ENCODE measurements around the gene ODC1.

DNA sequence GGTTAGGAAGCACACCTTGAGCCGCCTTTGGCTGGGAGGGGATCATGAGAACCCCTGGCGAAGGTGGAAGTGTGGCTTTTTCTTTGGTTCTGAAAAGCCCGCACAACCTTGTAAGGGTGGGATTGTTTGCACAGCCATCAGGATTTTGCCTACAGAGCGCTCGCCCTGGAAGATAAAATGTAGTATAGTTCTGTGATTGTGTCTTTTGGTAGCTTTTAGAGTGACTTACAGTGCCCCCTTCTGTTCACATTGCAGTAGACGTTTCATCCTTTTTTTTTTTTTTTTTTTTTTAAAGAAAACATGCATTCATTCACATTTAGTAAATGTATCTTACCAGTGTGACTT, 5.3 kb downstream of the KLF11 start:
- RRBS, result no CpG with 5 or more reads among the region's 6 CpGs

DNA sequence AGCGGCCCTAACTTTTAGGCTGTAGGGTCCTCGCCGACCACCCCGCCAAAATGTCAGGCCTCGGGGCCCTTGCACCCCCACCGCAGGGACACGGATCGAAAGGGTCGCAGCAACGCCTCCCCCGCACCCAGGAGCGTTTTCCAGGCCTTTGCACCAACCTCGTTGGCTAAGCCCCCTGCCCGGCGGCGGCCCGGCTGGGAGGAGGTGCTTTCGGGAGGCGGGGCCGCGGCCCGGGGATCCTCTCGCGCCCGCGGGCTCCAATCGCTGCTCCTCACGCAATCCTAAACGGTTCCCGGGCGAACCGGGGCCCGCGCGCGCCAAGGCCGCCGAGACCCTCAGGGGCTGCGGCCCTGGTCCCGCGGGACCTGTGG, 492 bp upstream of the RRM2 start:
- RRBS, result 3% methylated on average over 21 of the region's 41 CpGs

GRCh38 chr2:10324102-10324756, 21.5 kb downstream of the HPCAL1 start:
- RRBS, result 43% methylated on average over 1 of the region's 5 CpGs

DNA sequence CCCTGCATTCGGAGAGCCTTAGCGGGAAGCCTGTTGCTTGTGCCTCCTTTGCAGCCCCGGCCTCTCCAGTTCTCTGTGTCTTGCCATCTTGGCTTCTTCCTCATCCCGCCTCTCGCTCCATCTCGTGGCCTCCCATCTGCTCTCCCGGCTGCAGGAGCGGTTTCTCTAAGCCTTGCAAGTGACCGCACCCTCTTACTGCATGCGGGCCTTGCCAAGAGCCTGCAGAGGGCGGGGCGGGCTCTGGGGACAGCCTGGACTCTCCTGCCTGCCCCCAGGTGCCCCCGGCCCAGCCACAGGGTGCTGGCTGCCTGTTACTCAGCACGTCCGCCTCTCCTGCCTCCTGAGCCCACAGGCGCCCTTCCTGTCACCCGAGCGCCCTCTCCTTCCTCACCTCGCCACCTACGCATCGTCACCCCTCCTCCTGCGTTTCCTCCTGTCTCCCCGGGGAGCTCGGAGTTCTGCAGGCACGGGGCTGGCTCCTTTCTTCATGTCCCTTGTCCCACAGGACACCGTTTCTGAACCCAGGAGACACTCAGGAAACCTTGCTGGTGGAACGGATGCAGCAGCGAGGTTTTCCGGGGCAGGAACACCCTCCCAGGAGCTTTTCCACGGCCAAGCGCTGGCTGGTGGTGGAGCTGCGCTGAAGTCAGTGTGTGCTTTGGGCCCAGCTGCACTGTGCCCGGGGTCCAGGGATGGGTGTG, 28.4 kb downstream of the HPCAL1 start:
- RRBS, result 5% methylated on average over 7 of the region's 33 CpGs

DNA sequence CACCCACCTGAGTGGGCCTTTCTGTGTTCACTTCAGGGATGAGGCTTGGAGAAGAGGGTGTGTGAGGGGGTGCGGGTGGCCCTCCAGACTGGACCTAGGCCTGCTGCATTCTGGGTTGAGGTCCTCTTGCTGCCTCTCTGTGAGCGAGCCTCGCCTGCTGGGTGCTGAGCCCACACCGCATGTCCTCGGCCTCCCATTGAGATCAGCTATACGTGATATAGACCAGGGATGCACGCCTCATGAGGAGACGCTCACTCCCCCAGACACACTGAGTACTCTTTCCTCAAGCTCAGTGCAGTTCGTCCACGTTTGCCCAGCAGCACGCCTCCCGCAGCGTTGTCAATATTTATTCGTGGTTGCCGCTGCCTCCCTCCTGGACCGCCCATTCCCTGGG, 63.0 kb downstream of the HPCAL1 start:
- RRBS, result no CpG with 5 or more reads among the region's 16 CpGs

DNA sequence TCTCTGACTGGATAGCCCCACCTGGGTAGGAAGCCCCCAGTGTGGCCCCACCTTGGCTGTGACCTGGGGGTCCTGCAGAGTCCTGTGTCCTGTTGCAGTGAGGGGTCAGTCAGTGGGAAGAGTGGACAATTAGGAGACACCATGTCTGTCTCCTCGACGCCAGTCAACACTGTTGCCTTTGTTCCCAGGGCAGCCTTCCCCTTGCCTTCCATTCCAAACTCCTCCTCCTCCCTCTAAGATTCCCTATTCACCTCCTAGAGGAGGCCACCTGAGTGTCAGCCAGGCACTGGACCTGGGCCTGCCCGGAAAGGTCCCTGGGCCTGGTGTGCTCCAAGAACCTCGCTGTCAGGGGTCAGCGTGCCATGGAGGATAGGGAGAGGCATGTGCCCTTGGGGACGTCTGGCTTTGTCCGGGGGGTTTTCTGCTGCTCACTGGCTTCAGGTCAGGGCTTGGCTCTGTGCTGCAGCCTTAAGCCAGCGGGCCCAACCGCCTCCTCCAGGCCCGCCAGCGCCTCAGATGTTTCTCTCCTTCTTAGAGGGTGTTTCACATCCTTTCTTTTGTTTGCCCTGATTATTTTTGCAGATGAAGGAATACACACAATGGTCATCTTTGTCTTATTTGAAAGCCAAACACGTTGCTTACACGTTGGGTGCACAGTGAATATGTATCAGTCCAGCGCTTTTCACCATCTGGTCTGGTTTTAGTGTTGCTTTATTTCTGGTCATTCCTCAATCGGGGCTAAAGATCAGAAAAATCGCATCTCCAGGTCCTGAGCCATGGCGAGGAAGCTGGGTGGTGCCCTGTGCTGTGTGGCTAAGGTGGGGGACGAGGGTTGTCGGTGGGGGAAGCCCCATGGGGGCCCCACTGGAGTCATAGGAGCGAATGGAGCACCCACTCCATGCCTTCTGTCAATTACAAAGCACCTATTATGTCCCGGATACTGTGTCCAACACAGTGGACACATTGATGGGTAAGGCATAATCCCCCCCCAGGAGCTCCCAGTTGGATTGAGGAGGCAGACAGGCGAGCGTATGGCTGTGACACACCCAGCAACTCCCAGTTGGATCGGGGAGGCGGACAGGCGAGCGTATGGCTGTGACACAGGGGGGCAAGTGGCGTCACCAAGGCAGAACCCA, 69.1 kb downstream of the HPCAL1 start:
- RRBS, result 93% methylated on average over 3 of the region's 28 CpGs

- RRBS, result no CpG with 5 or more reads among the region's 15 CpGs
These were observed 71.7 kb downstream of the HPCAL1 start for GRCh38 chr2:10374247-10374976.

DNA sequence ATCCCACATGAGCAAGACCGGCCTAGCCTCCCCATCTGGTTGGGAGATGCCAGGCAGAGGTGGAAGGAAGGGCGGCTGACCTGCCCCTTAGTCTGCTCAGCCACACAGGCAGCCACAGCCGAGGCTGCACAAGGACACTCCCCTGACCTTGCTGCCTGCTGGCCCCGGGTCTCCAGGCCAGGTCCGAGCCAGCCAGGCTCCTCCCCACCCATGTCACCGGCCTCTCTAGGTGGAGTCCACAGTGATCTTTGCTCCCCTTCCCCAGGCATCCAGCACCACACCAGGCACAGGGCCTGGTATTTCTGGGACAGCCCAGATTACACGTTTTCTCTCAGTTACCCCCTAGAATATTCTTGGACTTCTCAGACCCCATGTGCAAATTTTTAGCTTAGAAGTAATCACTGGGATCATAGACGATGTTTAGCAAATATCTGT, 47.1 kb downstream of the ODC1 start:
- RRBS, result 41% methylated on average over 4 of the region's 8 CpGs

GRCh38 chr2:10447847-10448964, at the start of gene ODC1:
Gene ODC1, minus strand, starts transcription at chr2:10448327.
- RRBS, result 3% methylated on average over 69 of the region's 149 CpGs

DNA sequence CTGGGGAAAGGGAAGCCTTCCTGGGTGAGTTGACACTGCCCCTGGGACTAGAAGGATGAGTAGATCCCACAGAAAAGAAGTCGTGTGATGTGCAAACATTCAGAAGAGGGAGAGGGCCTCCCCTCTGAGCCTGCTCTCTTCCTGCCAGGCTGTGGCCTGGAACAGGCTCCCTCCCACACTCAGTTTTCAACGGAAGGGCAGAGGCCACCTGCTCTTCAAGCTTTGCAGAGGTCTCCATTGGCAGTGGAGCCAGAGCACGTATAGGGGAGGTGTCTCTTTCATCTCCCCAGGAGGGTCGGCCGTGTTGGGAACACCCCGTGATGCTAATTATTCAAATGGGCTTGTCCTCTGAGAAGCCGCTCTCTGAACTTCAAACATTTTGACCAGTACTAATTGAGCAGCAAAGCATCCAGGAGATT, 29.4 kb upstream of the ODC1 start:
- RRBS, result no CpG with 5 or more reads among the region's 7 CpGs

DNA sequence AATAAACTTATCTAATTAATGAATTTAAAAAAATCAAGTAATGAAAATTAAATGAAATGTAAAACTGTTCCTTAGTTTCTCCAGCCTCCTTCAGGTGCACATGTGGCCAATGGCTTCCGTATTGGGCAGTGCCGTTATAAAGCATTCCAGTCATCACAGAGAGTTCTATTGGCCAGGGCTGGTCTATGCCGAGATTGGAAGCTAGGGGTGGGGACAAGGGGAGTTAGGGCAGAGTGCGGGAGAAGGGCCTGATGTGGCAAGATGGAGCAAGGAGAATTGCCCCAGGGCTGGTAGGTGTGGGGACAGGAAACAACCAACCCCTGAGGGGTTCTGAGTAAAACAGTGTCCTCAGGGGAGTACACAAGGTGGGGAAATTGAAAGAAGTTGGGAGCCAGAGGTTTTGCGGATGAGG, 9.3 kb upstream of the ATP6V1C2 start:
- RRBS, result no CpG with 5 or more reads among the region's 5 CpGs

DNA sequence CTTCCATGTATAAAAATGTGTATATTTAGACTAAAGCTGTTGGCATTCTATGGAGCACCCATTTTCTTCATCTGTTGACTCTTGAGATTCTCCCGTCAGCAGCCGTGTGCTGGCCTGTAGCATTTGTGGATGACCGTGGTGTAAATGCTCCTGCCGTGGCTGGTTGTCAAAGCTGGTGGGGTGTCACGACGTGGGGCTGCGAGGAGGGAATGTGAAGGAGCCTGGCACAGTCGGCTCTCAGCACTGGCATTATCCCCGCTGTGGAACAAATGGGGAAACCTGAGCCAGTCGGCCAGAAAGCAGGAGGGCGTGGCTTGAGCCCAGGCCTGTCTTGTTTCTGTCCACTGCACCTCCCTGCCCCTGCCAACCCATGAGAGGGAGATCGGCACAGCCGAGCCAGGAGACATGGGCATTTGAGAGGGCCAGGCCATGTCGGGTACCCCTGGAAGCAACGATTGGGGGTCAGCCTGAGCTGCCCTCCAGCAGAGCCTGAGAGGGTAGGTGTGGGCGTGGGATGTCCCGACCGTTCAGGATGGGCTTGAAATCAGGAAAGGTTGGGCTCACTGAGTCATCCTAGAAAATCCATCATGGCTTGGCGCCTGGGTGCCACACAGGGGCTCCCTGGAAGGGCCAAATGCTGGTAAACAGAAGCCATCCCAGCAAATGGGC, 44.5 kb downstream of the PDIA6 start:
- RRBS, result no CpG with 5 or more reads among the region's 19 CpGs

DNA sequence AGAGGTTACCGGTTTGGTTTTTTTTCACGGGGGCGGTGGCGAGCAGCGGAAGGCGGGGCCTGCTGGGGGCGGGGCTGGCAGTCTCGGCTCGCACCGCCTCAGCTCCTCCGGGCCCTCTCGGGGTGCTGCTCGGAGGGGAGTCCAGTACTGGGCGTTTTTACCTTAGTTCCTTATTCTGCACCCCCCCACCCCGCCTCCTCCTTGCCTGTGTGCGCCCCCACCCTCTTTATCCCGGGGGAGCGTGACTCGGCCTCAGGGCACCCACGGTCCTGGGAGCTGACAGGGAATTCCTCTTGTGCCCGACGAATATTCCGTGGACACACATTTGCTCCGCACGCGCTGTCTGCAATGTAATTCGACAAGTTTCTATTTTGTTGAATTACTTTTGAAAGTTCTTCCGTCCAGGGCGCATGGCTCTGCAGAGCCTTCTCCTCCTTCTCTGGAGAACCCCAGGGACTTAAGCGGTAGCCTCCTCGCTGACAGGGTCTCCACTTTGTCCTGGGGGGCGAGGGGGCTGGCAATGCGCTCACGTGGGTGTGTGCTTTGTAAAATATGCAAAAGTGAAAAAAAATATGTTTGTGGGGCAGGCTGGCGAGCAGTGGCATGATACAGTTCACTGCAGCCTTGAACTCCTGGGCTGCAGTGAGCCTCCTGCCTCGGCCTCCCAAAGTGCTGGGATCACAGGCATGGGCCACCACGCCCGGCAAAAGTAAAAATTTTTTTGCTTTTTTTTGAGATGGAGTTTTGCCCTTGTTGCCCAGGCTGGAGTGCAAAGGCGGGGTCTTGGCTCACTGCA, 533 bp upstream of the PDIA6 start:
- RRBS, result 9% methylated on average over 7 of the region's 39 CpGs

GRCh38 chr2:10826220-10826570, 13.6 kb upstream of the PDIA6 start:
- RRBS, result no CpG with 5 or more reads among the region's 6 CpGs

DNA sequence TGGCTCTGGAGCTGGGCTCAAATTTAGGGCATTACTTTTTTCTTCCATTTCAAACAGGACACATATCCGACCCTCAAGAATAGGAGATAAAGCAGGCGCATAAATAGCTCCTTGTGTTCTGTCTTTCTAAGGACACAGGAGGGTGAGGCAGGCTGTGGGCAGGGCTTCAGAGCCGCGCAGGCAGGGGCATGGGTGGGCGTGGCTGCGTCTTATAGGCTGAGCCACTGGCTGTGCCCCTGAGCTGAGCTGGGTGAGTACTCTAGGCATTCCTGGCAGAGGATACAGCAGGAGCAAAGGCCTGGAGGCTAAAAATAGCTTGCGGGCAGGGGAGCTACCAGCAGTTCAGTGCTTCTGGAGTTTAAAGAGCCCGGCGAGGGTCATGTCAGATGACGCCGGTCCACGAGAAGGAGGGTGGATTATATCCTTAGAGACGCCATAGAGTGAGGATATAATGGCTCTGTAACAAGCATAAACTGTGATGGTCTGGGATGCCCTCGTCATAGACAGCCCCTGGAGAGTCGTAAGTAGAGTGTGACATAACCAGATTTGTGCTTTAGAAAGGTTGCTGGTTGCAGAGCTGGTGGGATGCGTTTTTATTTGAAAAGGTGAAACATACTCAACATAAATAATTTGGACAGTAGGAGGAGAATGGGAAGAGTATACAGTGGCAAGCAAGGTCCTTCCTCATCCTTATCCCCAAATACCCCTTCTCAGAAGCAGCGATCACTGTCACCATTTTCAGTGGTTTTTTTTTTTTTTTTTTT, 31.6 kb upstream of the PDIA6 start:
- RRBS, result no CpG with 5 or more reads among the region's 17 CpGs

DNA sequence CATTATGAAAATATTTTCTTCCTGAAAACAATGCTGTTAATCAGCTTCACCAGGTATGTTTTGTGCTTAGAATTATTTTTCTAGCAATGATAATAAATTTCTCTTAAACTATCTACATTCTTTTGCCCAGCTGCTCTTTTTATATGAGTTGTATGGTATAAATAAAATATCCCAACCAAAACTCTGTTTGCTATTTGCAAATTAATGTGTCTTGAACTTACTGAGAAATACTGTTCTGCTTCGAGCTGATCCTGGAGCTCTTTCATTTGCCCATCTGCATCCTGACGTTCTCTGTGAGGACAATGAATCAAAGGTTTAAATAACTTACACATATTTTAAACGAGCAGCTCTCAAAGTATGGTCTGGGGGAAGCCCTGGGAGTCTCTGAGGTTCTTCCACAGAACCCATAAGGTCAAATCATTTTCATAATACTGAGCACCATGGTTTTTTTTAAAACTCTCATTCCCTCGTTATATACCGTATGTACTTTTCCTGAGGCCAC, 46.6 kb downstream of the SLC66A3 start:
- RRBS, result no CpG with 5 or more reads among the region's 5 CpGs

DNA sequence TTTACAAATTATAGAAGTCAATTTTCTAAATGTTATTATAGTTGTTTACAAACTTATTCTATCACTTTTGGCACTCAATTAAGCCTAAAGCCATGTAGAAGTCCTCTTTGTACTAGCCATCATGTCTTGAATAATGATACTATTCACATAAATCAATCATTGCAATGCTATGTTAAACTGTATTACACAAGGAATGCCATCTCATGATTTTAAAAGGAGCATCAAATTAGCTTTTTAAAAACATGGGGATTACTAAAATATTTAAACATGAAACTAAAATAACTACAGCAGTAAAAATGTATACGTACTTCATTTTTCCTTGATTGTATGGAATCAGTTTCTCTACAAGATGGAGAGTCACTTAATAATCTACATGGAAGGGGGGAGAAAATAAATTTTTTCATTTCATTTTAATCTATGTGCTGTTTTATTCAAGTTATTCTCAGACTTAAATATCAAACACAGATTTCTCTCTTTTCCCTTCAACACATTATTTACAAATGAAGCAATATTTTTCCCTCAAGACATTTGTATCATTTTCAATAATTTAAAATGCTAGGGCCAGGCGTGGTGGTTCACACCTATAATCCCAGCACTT, 63.5 kb downstream of the SLC66A3 start:
- RRBS, result no CpG with 5 or more reads among the region's 2 CpGs

GRCh38 chr2:11235522-11236225, 80.4 kb downstream of the SLC66A3 start:
- RRBS, result no CpG with 5 or more reads among the region's 3 CpGs

GRCh38 chr2:11343437-11343975, 930 bp downstream of the ROCK2 start:
- RRBS, result 2% methylated on average over 6 of the region's 21 CpGs

DNA sequence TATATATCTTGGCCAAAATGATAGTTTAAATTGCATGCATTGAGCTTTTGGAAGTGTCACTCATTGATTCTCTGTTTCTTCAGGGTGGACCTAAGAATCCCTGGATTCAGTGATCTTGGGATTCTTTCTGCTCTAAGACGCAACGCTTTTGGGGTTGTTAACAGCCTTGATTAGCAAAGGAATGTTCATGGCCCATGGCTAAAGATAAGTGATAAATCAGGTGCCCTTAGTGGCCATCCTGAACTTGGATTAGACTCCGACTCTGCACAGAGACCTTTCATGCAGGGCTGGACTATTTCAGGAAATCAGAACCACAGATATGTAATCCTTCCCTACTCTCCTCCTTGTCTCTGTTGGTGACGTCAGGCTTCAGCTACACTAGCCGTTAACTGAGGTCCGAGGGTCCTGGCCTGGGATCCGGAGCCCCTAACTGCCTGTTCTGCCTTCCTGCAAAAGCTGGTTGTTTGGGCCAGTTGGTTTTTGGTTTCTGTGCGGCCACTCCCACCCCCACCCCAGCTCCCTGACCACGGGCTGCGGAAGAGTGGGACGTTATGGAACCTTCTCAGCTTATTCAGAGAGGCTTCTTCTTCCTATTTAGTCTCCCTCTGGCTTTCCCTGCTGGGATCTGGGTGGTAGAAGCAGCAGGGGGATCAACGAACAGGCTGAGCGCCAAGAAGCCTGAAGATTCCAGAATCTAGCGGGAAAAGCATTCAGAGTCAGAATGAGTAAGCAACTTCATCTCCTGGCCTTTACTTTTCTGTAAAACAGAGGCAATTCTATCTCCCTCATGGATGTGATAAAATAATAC, 49.2 kb upstream of the ROCK2 start:
- RRBS, result no CpG with 5 or more reads among the region's 14 CpGs

Data from HL-60 (cell line).